ENCODE measurements around the genes SPPL2C and LRRC37A.

DNA sequence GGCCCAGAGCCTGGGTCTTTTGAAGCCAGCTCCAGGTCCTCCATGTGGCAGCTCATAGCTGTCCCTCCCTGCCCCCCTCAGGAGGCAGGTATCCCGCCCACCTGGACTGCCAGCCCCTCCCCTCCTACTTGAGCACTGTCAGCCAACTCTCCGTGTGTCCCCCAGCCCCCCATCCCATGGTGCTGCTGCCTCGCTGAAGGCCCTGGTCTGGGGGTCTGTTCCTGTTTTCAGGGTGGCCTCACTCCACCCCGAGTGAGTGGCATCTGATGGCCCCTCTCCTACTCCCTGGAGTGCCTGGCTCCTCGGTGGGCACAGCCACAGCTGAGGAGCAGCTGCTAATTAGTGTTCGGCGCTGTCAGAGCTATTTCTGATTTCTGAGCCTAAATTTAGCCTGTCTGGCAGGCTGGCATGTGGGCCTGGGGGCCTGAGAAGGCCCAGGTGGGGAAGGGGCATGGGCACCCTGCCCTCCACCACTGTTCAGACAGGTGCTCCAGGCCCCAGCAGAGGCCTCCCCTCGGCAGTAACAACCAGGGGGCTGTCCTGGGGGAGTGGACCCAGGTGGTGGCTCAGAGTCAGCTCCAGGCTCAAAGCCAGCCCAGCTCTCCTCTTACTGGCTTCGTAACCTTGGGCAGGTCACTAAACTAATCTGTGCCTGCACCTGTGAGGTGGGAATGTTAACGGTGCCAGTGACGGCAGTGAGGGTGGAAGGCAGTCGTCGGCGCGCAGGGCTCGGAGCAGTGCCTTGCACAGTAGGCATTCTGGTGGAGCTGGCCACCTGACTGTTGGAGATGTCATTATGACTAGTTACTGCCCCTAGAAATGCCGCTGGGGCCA is 6.4 kb downstream of the FMNL1 start:
- PRO-cap, 10 experiments: no peak in any of the 10 experiments

DNA sequence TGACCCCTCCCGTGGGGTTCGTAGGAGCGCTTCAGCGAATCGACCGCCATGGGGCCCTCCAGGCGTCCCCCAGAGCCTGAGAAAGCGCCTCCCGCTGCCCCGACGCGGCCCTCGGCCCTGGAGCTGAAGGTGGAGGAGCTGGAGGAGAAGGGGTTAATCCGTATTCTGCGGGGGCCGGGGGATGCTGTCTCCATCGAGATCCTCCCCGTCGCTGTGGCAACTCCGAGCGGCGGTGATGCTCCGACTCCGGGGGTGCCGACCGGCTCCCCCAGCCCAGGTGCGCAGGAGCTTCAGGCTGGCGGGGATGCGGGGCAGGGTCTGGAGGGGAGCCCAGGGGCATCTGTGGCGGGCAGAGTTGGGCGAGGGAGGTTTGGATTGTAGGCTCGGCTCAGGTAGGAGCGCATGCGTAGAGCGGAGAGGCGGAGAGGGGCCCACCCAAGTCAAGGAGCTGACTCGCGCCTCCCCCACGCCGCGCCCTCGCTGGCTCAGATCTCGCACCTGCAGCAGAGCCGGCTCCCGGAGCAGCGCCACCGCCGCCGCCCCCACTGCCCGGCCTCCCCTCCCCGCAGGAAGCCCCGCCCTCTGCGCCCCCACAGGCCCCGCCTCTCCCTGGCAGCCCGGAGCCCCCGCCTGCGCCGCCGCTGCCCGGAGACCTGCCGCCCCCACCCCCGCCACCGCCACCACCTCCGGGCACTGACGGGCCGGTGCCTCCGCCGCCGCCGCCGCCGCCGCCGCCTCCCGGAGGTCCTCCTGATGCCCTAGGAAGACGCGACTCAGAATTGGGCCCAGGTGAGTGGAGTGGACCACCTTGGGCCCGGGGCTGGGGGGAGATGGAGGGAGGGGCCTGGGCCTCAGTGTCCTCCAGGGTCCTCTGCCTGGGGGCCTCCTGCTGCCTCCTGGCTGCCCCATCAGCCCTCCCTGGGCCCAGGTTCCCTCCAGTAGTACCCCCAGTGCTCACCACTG is 20.0 kb downstream of the FMNL1 start:
- PRO-cap, 10 experiments: peak in 3 of 10 experiments; most common plus-strand start position 503 of the sequence (in 1); most common minus-strand start position 500 of the sequence (in 2)

- PRO-cap, 10 experiments: peak in 1 of 10 experiments; most common minus-strand start chr17:45247097 (in 1)
Measured at GRCh38 chr17:45246836-45247300, 15.0 kb downstream of the SPATA32 start.

- PRO-cap, 10 experiments: no peak in any of the 10 experiments
Measured at GRCh38 chr17:45299309-45299786, 17.5 kb downstream of the MAP3K14 start.

DNA sequence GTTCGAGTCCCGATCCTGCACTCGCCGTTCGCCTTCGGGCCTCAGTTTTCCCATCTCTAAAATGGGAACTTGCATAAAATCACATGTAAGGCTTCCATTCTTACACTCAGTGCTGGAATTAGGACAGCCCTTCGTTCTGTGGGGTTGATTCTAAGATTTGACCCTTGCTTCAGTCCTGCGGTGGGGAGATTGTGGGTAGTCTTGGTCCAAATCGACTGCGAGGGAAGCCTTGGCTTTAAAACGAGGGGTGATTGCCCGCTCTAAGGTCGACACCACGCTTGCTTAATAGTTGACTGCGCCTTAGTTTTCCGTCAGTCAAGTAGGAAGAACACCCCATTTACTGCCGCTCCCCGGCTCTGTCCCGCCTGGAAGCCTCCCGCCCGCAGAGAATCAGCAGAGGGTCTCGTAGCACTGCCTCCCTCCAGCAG is 2.3 kb downstream of the ARHGAP27 start:
- PRO-cap, 10 experiments: peak in 4 of 10 experiments; most common plus-strand start position 311 of the sequence (in 4)

GRCh38 chr17:45445696-45446612 is 13.3 kb upstream of the ARHGAP27 start:
- PRO-cap, 10 experiments: no peak in any of the 10 experiments

DNA sequence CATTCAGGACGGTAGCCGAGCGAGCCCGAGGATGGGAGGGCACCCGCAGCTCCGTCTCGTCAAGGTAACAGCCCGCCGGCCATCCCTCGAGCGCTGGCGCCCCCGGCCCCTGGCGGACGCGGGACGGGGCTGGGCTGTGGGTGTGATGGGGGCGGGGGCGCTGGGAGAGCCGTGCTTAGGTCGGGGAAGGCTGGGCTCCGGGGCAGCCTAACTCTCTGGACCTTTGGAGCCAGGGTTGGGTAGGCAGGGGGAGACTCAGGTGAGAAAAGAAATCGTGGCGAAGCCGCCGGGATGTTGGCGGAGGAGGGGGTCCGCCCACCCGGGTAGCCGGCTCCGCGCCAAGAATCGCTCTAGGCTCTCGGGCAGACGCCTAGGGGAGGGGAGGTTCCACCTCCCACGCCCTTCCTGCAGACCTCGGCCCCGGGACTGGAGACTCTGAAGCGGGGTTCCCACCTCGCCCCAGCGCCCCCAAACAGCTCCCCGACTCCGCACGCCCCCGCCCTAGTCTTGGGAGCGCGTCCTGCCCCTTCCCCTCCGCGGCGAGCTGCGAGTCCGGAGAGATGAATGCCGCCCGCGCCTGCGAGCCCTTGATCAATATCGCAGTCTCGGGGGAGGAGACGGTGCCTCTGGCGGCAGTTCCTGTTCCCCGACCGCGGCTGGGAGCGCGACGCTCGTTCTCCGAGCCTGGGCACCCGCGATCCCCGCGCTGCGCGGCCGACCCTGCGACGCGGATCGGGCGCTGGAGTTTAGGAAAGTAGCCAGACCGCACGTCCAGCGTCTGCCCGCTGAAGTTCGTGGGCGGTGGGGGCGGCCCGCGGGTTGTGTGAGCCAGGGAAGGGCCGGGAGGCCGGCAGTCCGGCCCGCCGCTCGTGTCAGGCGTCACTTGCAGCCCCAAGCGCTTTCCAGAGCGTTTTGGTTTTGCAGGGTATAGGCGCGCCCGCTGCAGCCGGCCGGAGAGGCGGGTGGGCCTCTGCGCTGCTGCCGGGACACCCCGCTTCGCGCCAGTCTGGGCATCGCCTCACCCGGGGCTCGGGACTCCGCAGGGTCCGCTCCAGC is 722 bp downstream of the CRHR1 start:
- PRO-cap, 10 experiments: peak in 1 of 10 experiments; most common minus-strand start position 566 of the sequence (in 1)

GRCh38 chr17:45844607-45844944 is at the start of gene SPPL2C:
Gene SPPL2C, plus strand, starts transcription at chr17:45844881.
- PRO-cap, 10 experiments: no peak in any of the 10 experiments

DNA sequence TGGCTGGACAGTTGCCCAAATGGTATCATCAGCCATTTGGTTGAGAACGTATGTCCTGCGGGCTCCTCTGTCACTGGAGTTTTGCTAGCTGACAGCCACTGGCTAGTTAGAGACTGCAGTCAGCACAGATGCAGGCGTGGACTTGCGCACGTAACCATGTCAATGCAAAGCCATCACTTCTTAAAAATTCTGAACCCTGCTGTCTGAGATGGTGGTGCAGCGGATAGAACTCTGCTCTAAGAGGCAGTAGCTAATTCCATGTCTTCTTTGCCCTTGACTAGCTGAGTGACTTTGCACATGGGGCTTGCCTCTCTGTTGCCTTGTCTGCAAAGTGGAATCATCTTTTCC is 40.1 kb downstream of the MAPT start:
- PRO-cap, 10 experiments: no peak in any of the 10 experiments

DNA sequence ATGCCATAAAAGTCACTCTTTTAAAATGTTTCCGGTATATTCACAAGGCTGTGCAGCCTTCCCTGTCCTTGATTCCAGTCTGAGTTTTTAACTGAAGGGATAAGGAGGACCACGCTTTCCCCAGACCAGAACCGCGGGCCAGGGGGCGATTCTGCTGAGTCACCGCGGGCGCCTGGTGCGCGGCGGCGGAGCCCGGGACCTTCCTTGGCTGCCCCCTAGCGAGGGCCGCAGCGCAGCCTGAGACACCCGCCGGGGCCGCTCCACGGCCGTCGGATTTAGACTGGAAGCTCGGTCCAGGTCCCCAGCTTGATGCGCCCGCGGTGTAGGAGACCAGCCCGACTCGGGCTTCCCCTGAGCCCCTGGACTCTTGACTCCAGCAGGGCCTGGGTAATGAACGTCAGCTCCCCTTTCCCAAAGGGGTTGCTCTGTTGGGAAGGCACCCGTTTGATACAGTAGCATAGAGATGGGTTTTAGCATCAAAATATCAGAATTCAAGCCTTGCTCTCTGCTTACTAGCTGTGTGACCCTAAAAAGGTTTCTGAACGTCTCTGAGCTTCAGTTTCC is 49.9 kb upstream of the STH start:
- PRO-cap, 10 experiments: no peak in any of the 10 experiments

DNA sequence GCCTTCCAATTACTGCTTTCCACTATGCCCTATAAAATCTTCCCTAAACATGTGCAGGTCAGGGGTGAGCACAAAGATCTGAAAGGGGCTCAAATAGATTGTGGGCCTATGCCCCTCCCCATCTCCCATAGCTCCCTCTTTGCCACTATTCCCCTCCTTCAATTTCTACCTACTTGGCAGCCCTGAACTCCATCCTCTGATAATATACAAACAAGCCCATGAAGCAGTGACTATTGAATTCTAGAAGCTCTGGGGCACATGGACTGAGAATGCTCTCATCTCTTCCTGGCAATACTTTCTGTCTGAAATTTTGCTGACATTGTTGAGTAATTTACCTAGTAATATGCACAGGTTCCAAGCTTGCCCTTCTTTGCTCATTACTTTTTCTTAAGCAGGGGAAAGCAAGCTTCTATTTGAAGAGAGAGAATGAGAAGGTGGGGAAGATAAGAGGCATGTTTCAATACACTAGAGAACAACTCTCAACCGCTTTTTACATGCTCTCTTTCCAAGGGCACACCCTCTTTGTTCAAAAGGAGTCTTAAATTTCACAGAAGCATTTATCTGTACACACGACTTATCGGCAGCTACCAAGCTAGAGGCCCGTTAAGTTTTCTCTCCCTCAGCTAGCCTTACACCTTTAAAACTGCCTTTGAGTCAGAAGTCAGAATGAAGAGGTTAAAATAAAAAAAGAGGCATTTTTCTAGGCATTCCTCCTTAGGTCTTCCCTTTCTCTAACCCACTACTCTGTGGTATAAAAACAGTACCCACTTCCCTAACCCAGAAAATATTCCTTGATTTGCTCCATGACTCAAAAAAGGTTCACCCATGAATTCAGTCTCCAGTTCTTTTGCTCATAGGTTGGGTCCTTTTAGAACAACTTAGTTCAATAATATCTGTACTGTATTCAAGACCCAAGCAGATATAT is 79.6 kb downstream of the STH start:
- PRO-cap, 10 experiments: no peak in any of the 10 experiments

GRCh38 chr17:46291061-46291540 is 3.8 kb upstream of the LRRC37A start:
- PRO-cap, 10 experiments: no peak in any of the 10 experiments

- PRO-cap, 10 experiments: no peak in any of the 10 experiments
Measured at GRCh38 chr17:46294821-46295379, at the start of gene LRRC37A. Gene LRRC37A, plus strand, starts transcription at chr17:46295131.

- PRO-cap, 10 experiments: no peak in any of the 10 experiments
Measured at GRCh38 chr17:46711221-46711566, 107.3 kb downstream of the WNT3 start.

DNA sequence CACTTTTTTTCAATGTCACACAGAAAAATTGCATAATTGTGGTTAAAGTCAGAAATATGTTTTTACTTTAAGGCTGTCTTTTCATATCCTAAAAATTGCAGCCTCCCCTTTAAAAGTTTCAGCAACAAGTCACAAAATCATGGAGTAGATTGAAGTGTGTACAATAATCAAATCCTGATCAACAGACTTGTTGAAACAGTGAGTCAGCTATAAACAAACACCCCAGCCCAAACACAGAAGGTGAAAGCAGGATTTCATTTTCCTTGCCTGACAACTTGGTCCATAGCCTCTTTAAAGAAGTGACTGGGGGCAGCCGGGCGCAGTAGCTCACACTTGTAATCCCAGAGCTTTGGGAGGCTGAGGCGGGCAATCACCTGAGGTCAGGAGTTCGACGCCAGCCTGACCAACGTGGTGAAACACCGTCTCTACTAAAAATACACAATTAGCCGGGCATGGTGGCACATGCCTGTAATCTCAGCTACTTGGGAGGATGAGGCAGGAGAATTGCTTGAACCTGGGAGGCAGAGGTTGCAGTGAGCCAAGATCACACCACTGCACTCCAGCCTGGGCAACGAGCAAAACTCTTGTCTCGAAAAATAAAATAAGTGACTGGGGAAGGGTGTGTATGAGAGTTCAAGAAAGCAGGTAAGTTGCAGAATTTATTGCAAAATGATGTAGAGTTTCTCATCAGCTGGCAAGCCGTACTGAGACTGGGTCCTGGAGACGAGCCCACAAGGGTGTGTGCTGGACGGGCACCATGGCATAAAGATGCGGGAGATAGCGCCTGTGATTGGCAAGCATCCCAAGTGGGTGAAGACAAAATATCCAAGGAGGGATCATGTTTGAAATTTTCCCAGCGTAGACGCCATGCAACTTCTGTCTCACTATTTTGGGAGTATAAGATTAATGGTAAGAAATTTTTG is 59.6 kb downstream of the WNT3 start:
- PRO-cap, 10 experiments: peak in 3 of 10 experiments; most common plus-strand start position 294 of the sequence (in 3); most common minus-strand start position 878 of the sequence (in 1)

DNA sequence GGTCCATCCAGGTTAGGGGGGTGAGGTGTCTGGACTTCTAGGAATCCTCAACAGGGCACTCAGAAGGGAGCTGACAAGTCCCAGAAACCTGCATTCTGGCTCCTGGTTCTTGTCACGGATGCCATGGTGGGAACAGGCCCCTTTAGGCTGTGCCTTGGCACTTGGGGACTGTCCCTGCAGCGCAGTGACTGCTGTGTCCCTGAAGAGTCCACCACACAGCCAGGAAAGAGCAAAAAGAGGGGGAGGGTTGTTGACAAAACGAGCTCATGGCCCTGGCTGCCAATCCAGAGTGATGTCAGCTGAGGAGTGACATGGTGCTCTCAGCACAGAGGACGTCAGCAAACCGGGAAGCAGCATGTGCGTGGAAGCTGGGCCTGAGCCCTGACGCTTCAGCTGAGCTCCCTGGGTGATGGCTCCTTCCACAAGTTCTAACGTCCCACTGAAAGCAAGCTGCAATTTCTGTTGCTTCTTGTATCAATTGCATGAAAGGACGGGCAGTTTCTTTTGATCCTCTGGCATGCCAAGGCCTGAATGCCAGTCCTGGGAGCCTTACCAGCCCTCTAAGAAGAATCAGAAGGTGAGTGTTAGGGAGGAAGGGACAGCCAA is 14.5 kb upstream of the WNT3 start:
- PRO-cap, 10 experiments: peak in 1 of 10 experiments; most common plus-strand start position 356 of the sequence (in 1); most common minus-strand start position 198 of the sequence (in 1)

GRCh38 chr17:46862926-46863506 is 11.6 kb downstream of the WNT9B start:
- PRO-cap, 10 experiments: peak in 1 of 10 experiments; most common minus-strand start chr17:46863076 (in 1)

DNA sequence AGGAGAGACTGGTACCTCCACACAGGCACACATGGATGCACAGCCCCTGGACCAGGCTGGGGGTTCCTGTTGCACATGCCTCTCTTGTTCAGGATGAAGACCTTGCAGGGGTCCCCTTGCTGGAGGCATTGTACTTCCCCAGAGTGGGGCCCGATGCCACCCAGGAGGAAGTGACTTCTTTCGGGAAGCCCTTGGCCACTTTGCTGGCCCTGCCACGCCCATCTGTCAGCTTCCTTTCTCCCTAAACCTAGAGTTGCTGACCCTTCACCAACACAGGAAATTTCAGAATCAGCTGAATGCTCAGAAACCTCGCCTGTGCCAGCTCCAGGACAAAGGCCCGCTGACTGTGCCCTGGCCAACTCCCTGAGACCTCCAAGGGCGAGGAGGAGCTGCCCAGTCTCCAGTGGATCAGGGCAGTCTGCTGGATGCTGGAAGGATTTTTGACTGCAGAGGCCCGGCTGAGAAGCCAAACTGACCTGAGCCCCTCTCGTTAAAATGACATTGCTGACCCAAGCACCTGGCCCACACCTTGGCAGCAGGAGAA is 26.7 kb downstream of the WNT9B start:
- PRO-cap, 10 experiments: no peak in any of the 10 experiments

DNA sequence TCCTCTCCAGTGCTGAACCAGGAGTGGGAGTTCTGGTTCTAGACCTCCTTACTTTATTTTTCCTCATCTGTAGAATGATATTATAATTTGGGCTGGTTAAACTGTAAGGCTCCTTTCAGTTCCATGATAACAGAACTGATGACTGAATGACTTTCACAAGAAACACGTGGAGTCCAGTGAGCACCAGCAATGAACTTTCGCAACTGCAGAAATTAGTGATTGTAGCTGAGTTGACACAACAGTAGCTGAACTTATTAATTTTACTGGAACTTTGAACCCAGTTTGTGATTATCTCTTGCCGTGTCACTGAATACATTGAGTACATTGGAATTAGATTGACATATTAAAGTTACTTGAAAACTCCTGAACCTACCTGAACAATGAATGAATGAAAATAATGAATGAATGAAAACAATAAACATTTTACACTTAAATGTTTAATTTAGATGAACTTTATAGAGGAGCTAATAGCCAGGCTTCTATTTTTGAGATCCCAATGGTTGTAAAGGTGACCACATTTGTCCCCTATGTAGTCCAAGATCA is 2.6 kb downstream of the GOSR2 start:
- PRO-cap, 10 experiments: no peak in any of the 10 experiments

GRCh38 chr17:46939704-46940733 is 17.1 kb downstream of the GOSR2 start:
- PRO-cap, 10 experiments: no peak in any of the 10 experiments

Data from Metastatic Breast Carcinoma in the Brain (tissue), 10 donors.